Pulmonary lymph node (tissue), 1 donor: ENCODE data around the genes LPO, TSPOAP1, SMG8 and CLTC.

GRCh38 chr17:58238351-58238662, at the start of gene LPO:
Gene LPO, plus strand, starts transcription at chr17:58238584.
- PRO-cap: no peak

GRCh38 chr17:58318923-58319913, 9.4 kb downstream of the TSPOAP1 start:
- PRO-cap: no peak

- PRO-cap: no peak
Measured at GRCh38 chr17:58326614-58327337, 1.8 kb downstream of the TSPOAP1 start.

DNA sequence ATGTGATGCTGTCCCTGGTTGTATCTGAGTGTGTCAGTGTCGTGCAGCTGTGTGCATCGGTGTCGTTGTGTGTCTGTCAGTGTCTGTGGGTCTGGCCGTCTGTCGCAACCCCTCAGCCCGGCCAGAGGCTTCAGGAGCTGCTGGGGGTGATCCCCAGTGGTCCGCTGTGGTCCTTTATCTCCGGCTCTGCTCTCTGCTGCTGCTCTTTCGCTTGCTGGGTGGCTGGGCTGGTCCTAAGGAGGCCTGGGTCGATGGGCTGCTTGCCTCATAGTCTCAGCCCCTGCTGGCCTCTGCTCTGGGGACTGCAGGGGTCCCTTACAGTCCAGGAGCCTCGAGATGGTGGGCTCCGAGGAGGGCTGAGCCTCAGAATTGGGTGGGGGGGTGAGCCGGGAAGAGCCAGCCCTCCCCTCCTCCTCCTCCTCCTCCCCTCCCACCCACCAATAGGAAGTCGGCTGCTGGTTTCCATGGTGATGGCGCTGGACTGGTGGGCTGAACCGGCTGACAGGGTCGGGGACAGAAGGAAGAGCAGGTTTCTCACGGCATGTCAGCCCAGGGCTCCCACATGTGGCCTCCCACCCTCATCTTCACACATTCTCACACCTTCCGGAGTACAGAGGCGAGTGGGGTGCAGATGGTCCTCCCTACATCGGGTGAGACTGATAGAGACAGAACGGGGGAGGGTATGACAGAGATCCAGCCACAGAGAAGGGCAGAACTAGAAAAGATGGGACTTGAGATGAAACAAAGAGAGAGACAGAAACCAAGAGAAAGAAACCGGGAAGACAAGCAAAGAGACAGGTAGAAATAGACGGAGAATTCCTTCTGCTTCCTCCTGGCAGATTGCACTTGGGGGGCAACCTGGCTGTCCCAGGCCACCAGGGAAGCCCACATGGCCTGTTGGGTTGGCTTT, at the start of gene TSPOAP1:
Gene TSPOAP1 (minus strand): TSS at position 371 of the 910 bp plus-strand sequence.
- PRO-cap: bidirectional peak, plus-strand start at position 501 of the sequence, minus-strand start at position 209 of the sequence; bidirectional peak, plus-strand start at position 613 of the sequence, minus-strand start at position 594 of the sequence

DNA sequence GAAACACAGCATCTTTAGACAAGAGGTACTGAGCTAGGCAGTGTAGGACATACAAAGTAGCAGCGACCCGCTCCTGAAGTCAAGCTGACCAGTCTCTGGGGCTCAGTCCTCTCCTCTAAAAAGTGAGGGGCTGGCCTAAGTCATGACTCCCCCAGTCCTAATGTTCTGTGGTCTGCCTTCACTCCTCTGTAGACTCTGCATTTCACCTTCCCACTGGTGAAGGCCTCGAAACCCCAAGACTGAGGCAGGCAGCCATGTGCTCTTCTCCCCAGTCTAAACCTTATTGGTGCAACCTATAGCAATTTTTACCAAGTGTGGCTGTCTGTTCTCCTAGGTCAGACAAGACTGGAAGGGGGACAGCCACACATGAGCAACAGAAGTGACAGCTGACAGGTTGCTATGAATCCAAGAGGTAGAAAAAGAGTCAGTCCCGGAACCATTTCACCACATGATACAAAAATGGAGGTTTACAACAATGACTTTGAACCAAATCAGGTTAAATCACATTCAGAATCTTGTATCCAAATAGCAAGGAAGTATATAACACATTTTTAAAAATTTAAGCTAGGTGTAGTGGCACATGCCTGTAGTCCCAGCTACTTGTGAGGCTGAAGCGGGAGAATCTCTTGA, 11.5 kb upstream of the TSPOAP1 start:
- PRO-cap: no peak

GRCh38 chr17:58488630-58489152, 483 bp upstream of the HSF5 start:
- PRO-cap: no peak

GRCh38 chr17:58538992-58539363, 5.2 kb downstream of the SEPTIN4 start:
- PRO-cap: no peak

DNA sequence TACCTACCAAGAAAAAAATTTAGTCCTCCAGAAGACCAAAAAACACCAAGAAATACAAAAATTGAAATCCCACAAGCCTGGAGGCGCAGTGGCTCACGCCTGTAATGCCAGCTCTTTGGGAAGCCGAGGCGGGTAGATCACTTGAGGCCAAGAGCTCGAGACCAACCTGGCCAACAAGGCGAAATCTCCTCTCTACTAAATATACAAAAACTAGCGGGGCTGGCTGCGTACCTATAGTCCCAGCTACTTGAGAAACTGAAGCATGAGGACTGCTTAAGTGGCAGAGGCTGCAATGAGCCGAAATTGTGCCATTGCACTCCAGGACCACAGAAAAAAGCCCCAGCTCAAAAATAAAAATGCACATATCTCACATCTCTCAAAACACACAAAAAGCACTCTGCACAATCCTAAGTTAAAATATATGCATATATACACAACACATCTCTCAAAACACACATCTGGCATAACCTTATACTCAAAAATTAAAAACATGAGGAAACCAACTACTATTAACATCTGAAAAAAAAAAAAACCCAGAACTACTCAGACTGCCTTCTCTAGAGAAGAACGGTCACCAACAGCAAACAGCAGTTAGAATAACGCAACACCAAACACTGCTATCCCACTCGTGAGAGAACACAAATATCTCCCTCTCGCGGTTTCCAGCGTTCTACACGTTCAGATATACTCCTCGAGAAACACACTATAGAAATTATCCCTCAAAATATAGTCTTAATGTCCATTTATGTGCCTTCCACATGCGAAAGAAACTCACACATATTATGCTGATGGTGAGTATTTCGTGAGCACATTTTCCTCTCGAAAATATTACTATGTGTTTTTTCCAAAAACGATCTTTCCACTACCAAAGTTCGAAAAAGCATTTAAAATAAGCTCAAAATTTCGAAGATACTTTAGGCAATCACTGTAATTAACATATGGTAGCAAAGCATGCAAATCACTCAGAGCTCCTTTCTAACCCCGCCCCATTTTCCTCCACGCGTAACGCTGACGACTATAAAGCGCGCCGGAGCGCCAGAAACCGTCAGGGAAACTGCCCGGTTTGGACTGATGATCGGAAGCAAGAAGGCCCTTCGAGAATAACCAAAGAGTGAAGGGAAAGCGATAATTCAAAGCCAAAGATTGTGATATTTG, 60.4 kb downstream of the IGBP1C start:
- PRO-cap: bidirectional peak, plus-strand start at position 1,048 of the sequence, minus-strand start at position 734 of the sequence

- PRO-cap: no peak
Measured at GRCh38 chr17:58970908-58971468, 135.7 kb downstream of the TRIM37 start.

GRCh38 chr17:58996891-58997288, 109.8 kb downstream of the TRIM37 start:
- PRO-cap: no peak

- PRO-cap: bidirectional peak, plus-strand start at chr17:59210024, minus-strand start at chr17:59209963; unidirectional peak, plus-strand start at chr17:59210024
Measured at GRCh38 chr17:59209892-59210737, at the start of gene SMG8. Gene SMG8, plus strand, starts transcription at chr17:59210035.

- PRO-cap: no peak
Measured at GRCh38 chr17:59369311-59369822, 37.9 kb downstream of the YPEL2 start.

DNA sequence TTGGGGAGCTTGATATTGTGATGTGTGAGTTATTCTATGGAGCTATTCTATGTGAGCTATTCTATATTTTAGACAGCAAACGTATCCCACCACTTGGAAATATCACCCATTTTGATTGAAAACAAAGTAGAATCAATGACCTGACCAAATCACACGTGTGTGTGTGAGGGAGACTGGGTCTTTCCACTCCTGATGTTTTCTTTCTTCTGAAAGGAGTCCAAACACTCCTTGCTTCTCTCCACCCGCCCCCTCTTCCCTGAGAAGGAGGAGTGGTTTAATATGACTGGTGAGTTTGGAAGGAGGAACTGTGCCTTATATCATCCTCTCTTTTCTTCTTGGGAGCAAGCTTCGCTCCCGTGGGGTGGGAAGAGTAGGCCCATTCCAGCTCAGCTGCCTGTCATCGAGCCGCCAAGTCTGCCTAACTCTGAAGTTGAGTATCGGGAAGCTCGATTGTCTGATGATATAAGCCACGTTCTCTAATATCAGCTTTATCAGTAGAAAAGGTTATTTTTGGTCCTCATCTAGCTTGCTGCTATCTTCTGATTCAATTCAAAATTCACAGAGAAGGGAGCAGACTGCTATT, 96.5 kb downstream of the YPEL2 start:
- PRO-cap: unidirectional peak, minus-strand start at position 208 of the sequence; unidirectional peak, minus-strand start at position 252 of the sequence

- PRO-cap: bidirectional peak, plus-strand start at chr17:59619905, minus-strand start at chr17:59619574
Measured at GRCh38 chr17:59619382-59620191, at the start of gene CLTC. Gene CLTC, plus strand, starts transcription at chr17:59619895.

DNA sequence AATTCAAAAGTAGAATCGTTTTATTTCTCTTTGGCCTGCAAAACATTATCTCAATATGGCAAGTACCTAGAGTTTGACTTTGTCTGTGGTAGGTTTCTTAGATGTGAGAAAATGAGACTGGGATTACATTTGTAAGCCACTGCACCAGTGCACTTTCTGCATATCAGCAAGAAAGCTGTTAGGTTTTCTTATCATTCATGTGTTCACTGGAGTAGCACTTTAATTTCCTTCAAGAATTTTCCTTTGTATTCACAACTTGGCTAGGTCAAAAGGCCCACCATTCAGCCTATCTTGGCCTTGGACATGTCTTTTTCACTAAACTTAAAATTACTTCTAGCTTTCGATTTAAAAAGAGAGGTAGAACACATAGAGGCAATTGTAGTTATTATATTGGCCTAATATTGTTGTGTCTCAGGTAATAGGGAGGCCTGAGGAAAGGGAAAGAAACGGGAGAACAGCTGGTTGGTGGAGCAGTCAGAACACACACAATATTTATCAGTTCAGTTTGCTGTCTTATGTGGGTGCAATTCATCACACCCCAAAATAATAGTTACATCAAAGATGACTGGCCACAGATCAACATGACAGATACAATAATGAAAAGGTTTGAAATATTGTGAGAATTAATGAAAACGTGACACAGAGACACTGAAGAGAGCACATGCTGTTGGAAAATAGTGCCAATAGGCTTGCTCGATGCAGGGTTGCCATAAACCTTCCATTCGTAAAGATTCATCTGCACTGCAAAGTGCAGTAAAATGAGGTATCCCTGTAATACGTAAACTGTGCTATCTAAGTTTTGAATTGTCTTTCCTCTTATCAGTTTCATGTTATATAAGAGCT, 35.4 kb downstream of the CLTC start:
- PRO-cap: no peak

GRCh38 chr17:59825329-59826077, 67.2 kb downstream of the TUBD1 start:
- PRO-cap: unidirectional peak, plus-strand start at chr17:59825882

- PRO-cap: bidirectional peak, plus-strand start at chr17:59829590, minus-strand start at chr17:59829439
Measured at GRCh38 chr17:59828778-59830019, 63.5 kb downstream of the TUBD1 start.

DNA sequence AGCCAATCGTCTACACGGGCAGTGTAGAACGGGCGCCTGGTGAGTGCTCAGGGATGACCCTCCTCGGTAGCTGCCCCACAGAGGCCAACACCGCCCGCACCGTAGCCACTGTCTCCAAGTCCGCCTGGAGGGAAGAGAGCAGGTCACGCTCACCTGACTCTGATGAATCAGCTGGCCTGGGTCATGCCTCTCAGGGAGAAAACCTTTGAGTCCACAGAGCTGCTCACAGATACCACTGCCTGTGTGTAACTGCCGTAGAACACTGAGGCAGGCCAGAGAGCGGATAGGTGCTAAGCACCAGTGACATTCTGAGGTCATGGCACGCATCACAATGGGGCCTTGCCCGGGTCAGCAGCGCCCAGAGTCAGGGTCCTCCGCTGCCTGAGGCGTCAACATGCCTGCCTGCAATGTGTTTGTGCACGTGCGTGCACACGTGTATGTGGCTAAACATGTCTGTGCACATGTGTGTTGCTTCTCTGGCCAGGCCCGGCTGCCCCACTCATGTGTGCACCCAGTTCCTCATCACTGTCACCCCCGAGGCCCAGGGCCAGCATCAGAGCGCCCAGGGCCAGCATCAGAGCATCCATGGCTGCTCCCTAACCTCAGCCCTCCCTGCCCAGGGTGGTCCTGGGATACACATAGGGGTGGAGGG, 54.4 kb upstream of the RNFT1 start:
- PRO-cap: no peak

GRCh38 chr17:60091757-60092194, 13.1 kb upstream of the HEATR6 start:
- PRO-cap: bidirectional peak, plus-strand start at chr17:60091950, minus-strand start at chr17:60091892

GRCh38 chr17:60391558-60391851, 428 bp downstream of the USP32 start:
- PRO-cap: no peak